Epithelial cell of prostate (primary cell): ENCODE measurements around the genes COPS7B and NGEF.

DNA sequence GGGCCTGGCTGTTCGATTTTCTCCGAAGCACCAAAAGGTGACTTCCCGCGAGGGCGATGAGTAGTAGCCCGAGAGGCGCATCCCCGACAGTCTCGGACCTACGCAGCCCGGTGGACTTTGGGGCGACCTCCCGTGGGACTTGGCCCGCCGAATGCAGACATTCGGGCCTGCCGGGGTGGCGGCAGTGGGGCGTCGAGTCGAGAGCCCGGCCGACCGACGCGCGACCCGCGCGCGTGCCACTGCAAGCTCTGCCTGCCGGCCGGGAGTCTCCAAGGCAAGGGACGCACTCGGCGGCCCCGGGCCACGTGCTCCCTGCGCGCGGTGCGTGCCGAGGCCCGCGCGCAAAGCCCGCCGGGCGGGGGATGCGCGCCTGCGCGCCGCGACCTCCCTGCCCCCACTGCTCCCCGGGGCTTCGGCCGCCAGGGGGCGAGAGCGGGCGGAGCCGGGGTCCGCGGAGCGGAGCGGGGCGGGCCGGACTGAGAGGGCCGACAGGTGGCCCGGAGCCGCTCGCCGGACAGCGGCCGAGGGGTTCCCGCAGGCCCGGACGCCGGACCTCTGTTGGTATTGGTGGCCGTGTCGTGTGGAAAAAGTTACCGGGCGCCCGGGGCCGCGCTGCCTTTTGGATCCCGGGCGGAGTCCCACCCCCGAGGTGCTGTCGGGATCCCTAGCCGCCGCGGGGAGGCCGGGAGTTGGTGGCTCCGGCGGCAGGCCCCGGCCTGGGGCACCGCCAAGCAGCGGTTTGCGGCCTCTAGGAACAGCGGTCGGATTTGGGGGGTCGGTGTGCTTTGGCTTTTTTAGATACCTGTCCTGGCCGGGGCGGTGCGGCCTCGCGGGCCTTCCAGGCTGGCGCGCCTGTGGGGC is 1.9 kb downstream of the PTMA start:
- RRBS, result 1% methylated on average over 56 of the region's 110 CpGs

- RRBS, result no CpG with 5 or more reads among the region's 14 CpGs
These were observed 8.9 kb downstream of the PTMA start for GRCh38 chr2:231717081-231717856.

GRCh38 chr2:231785936-231787234 is at the start of gene COPS7B:
COPS7B (plus strand) TSS chr2:231786445.
- RRBS, result under 1% methylated on average over 37 of the region's 83 CpGs

- RRBS, result no CpG with 5 or more reads among the region's 9 CpGs
These were observed 173.0 kb downstream of the DIS3L2 start for GRCh38 chr2:232134459-232134968.

GRCh38 chr2:232301142-232301559 is 77.4 kb upstream of the ALPP start:
- RRBS, result no CpG with 5 or more reads among the region's 5 CpGs

GRCh38 chr2:232420535-232421725 is 14.3 kb downstream of the ALPG start:
- RRBS, result 3% methylated on average over 46 of the region's 95 CpGs

DNA sequence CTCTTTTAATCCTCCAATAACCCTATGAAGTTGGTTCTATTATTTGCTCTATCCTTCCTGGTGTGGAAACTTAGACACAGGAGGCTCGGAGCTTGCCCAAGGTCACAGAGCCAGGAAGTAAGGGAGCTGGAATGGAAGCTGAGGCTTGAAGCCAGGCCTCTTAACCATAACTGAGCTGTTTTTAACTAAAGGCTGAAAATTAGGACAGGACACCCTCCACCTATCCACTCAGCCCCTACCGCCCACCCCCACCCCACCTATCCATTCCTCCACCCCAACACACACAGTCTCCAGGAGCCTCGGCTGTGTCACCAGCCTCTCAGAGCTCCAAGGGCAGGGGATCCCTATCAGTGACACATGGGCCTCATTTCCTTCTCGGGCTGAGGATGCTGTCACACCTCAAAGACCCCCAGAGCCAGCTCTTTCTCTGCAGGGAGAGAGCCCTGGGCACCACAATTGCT is 14.0 kb upstream of the ECEL1 start:
- RRBS, result no CpG with 5 or more reads among the region's 4 CpGs

- RRBS, result no CpG with 5 or more reads among the region's 6 CpGs
These were observed 5.9 kb downstream of the EIF4E2 start for GRCh38 chr2:232556226-232556981.

DNA sequence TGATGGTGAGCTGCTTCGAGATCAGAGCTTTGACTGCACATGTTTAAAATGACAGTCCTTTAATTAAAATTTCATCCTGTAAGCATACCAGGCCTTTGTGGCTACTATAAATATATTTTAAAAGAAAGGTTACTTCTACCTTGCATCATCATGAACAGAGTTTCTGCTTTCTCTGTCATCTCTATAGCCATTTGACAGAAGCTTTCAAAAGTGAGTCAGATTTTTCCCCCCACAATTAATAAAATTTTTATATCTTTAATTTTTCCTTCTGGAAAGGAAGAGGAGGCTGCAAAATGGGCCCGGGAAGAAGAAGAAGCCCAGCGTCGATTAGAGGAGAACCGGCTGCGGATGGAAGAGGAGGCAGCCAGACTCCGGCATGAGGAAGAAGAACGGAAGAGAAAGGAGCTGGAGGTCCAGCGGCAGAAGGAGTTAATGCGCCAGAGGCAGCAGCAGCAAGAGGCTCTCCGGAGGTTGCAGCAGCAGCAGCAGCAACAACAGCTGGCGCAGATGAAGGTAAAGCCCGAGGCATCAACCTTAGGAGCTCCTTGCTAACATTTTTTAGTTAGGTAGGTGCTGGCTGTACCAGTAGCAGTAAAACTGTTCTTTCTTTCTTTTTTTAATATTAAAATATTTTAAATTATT is 37.4 kb upstream of the SNORC start:
- RRBS, result 92% methylated on average over 4 of the region's 13 CpGs

- RRBS, result 5% methylated on average over 5 of the region's 8 CpGs
These were observed 5.5 kb downstream of the SNORC start for GRCh38 chr2:232875591-232875914.

GRCh38 chr2:232926812-232927717 is 57.0 kb downstream of the SNORC start:
- RRBS, result 2% methylated on average over 42 of the region's 76 CpGs

DNA sequence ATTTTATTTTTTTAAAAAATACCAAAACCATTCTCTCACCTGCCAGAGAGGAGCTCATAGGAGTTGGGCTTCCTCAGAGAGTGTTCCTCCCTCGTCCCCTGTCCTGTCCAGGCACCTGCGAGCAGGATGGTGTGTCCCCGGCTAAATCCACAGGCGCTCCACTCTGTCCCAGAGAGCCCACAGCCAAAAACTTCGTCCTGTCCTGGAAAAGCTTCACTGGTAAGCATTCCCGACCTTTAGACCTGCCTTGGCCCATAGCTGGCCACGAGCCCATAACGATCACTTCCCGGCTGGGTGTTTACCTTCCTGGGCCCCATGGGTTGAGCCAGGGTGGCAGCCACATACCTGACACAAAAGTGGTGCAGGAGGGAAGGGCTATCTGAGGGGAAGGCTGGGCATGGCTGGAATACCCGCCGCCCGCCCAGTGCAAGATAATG is at the start of gene NGEF:
Gene NGEF (minus strand): TSS at position 228 of the 437 bp plus-strand sequence.
- RRBS, result no CpG with 5 or more reads among the region's 12 CpGs

GRCh38 chr2:233061857-233062436 is 1.8 kb downstream of the INPP5D start:
- RRBS, result no CpG with 5 or more reads among the region's 9 CpGs

DNA sequence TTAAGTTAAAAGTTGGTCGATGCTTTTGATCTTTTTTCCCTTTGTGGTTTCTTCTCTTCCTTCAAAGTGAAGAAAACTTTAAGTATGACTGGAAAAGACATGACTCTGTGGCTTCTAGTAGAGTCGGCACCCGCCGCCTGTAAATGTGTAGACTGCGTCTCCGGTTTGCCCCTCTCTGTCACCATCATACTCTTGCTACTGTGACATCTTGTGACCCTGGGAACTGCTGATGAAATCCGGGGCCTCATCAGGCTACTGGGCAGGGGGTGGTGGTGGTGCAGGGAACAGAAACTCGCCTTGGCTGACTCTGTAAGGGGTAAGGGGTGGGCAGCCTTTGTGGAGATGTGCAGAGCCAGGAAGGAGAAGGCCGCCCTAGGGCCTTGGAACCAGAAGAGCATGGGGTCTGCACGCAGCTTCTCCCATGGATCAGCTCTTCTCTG is 21.2 kb downstream of the INPP5D start:
- RRBS, result 82% methylated on average over 2 of the region's 10 CpGs

DNA sequence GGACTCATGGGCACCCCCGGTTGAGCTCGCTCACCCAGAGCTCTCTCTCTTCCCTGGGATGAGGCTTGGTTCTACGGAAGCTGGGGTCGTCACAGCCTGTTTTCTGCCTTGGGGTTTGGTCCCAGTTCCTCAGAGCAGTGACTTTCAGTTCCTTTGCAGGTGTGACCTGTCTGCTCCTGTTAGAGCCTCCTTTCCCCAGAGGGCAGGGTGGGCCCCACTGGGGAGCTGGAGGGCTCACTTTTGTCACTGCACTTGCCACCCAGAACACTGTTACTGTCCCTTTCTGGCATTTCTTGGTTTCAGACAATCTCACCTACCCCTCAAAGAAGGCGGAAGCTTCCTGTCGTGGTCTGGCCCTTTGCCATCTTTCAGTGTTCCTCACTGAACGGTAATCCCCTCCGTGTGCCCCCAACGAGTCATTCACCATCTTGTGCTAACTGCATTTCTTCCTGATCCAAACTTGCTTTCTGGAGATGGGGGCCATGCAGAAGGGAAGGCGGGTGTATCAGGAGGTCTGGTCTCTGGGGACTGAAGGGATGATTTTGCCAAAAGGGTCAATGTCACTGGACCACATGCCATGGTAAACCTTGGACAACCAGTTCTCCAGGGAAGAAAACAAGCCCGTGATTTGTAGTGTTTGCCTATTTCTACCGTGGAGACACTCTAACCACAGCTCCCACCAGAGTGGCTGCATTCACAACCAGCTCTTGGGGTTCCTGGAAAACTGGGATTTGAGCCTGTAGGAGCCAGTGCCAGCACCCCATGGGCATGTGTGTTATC is 40.6 kb downstream of the INPP5D start:
- RRBS, result 94% methylated on average over 1 of the region's 12 CpGs

GRCh38 chr2:233191304-233192019 is 60.0 kb upstream of the ATG16L1 start:
- RRBS, result no CpG with 5 or more reads among the region's 12 CpGs

DNA sequence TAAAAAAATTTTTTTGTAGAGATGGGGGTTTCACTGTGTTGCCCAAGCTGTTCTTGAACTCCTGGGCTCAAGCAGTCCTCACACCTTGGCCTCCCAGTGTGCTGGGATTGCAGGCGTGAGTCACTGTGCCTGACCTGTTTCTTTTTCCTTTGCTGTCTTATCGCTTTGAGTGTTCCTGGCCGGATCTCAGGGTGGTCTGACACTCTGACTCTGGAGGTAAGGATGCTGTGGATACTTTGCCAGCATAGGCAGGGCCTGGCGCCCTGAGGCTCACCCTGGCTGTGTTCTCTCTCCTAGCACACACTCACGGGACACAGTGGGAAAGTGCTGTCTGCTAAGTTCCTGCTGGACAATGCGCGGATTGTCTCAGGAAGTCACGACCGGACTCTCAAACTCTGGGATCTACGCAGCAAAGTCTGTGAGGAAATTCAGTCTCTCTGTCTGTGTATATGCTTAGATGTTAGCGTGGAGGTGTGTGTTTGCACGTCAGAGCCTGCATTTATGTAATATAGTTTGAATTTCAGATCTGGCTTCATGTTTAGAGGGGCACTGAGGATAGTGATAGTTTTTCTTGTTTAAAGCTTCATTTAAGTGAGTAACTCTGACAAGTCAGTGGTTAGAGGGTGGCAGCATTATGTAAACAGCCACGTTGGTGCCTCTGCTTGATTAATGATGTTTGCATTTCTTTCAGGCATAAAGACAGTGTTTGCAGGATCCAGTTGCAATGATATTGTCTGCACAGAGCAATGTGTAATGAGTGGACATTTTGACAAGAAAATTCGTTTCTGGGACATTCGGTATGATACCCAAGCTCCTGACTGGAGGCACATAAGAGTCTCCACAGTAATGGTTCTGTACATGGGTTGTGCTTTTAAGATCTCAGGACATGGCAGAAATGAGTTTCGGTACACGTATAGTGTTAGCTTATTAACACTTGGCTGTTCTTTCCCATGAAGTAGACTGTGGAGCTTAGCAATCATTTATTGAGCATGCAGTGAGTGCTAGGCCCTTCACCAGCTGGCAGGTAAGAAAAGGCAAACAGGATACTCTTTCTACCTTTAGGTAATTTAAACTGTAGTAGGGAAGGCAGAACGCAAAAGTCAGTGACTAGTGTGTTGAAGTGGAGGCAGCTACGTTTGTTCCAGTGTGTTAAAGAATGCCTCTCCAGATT is 17.7 kb upstream of the SAG start:
- RRBS, result no CpG with 5 or more reads among the region's 19 CpGs

DNA sequence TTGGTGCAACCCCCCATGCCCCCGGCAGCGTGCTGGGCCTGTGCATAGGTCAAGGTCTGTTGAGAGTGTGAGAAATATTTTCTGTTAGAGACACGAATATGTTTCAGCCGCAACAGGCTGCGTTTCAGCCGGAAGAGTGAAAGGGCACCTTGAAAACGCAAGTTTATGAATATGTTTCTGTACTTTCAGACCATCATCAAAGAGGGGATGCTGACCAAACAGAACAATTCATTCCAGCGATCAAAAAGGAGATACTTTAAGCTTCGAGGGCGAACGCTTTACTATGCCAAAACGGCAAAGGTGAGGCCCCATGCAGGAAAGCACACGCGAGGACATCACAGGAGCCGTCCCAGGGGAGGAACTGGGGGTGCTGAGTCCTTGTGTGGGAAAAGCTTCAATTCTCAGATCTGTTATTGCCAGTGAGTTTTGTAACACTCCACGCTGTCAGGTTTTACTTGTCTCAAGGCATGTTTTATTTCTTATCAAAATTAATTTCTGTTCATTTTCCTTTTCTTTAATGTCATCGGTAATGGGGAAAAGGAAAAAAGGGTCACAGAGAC is 33.9 kb downstream of the DGKD start:
- RRBS, result 37% methylated on average over 5 of the region's 17 CpGs

GRCh38 chr2:233399383-233400014 is 45.2 kb downstream of the DGKD start:
- RRBS, result no CpG with 5 or more reads among the region's 6 CpGs

- RRBS, result no CpG with 5 or more reads among the region's 6 CpGs
These were observed 54.3 kb downstream of the DGKD start for GRCh38 chr2:233408514-233409146.